PFSK-1 (cell line): ENCODE measurements around a stretch of chr20.

GRCh38 chr20:15699337-15700034 is 873.8 kb downstream of the KIF16B start:
- RRBS = no CpG with 5 or more reads among the region's 14 CpGs

DNA sequence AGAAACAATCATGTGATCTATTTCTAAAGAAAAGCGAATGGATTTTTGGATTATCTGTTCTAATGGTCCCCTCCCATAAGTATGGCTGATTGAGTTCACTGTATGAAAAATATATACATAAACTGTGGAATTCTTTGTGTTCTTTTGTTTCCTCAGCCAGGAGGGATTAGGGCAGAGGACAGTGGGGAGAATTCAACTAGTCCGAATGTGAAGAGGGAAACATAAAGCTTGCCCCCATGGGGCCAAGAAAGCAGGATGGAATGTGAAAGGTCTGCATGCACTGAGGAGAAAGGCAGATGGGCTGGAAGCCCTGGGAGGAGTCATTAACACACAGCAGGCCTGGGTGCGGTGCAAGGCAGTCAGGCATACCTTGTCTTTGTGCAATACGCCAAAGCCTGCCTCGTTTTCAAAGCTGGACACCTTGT is 597.0 kb downstream of the KIF16B start:
- RRBS = no CpG with 5 or more reads among the region's 5 CpGs

DNA sequence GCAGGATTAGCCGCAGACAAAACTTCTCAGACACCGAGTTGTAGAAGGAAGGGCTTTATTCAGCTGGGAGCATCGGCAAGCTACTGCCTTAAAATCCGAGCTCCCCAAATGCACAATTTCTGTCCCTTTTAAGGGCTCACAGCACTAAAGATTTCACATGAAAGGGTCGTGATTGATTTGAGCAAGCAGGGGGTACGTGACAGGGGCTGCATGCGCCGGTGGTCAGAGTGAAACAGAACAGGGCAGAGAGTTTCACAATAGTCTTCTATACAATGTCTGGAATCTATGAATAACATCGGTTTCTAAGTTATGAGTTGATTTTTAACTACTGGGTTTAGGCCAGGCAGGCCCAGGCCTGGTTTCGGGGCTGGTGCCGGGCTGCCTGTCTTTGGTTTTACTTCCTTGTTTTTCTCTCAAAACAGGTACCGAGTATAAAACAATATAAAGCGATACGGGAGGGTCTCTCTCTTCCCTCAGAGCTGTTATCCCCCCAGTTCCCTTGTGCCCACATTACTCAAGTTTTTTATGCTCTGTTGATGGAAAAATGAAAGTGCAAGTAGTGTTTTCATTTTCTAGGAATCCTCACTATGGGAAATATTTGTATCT is 587.4 kb downstream of the KIF16B start:
- RRBS = no CpG with 5 or more reads among the region's 14 CpGs

- RRBS = no CpG with 5 or more reads among the region's 2 CpGs
These were observed 372.1 kb downstream of the KIF16B start for GRCh38 chr20:16201166-16201536.

GRCh38 chr20:16379206-16380013 is 193.8 kb downstream of the KIF16B start:
- RRBS = no CpG with 5 or more reads among the region's 21 CpGs

DNA sequence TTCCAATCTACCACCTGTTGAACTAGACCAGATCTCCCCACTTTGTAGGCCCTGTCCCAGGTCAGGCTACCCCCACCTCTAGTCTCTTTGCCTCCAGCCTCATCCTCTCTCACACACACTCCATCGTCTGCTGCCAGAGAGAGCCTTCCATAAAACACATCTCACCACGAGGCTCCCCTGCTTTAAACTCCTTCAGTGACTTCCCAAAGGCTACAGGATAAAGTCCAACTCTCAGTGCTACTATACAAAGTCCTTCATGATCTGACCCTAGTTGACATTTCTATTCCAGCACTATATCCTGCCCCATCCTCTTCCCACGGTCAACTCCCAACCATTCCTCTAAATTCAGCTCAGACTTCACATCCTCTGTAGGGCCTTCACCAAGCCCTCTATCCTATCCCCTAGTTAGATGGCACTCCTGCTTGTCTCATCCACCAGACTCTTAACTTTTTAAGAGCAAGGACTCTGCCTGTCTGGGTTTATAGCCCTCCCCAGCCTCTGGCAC is 36.2 kb downstream of the KIF16B start:
- RRBS = no CpG with 5 or more reads among the region's 3 CpGs

DNA sequence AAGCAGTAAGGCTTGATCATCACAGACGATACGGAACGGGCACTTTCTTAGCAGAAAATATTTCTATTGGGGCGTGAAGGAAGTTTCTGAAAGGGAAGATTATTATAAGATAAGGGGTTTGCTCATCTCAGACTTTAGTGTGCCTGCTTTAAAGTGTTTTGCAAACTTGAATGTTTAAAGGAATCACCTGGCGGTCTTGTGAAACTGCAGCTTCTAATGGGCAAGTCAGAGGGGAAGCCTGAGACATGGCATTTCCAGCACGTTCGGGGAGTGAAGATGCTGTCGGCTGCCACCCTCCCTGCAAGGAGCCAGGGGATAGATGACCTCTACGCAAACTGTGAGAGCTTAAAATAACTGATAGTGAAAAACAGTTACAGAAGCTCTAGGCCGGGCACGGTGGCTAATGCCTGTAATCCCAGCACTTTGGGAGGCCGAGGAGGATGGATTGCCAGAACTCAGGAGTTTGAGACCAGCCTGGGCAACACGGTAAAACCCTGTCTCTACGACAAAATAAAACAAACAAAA is 2.2 kb upstream of the KIF16B start:
- RRBS = no CpG with 5 or more reads among the region's 14 CpGs

DNA sequence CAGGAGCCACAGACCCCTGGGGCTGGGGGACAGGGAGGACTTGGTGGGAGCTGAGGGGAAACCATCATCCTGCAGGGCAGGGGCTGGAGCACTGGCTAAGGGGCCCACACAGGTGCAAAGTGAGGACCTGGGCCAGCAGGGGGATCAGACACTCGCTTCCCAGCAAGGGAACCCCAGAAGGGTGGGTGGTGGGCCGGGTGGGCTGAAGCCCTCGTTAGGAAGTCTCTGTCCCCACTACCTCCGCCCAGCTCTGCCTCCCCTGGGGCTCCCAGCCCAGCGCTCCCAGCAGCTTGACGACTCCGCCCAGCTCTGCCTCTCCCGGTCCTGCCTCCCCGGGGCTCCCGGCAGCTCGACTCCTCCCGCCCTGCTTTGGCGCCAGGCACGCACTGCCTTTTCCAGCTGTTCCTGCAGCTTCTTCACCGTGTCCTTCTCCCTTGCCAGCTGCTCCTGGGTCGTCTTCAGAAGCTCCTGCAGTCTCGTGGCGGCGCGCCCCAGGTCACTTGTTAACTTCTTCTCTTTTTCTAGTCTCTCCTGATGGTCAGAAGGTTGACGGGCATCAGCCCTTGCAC is 44.6 kb downstream of the DSTN start:
- RRBS = no CpG with 5 or more reads among the region's 21 CpGs

DNA sequence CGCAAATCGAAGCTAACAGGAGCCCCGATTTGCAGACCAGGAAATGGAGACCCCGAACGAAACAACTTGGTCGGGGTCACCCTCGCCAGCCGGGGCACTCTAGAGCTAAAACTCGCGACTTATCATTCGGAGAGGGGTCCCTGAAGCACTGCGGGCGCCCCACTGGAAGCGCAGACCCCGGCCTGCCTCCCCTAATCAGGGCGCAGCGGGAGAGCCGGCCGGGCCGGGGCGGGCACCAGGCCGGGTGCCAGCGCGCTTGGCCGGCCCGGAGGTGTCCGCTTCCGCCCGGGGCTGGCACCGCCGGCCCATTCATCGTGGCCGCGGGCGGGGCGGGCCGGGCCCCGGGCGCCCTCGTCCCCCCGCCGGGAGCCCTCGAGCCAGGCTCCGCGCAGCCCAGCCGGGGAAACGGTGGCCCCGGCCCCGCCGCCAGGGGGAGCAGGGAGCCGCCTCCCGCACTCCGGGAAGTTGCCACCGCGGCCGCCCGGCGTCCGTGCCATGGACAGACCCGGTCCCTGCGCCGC is 1.1 kb downstream of the RRBP1 start:
- RRBS = under 1% methylated on average over 18 of the region's 62 CpGs

GRCh38 chr20:17786039-17786697 is 86.4 kb downstream of the BANF2 start:
- RRBS = no CpG with 5 or more reads among the region's 10 CpGs

GRCh38 chr20:17836134-17836932 is 132.3 kb downstream of the SNX5 start:
- RRBS = no CpG with 5 or more reads among the region's 20 CpGs

DNA sequence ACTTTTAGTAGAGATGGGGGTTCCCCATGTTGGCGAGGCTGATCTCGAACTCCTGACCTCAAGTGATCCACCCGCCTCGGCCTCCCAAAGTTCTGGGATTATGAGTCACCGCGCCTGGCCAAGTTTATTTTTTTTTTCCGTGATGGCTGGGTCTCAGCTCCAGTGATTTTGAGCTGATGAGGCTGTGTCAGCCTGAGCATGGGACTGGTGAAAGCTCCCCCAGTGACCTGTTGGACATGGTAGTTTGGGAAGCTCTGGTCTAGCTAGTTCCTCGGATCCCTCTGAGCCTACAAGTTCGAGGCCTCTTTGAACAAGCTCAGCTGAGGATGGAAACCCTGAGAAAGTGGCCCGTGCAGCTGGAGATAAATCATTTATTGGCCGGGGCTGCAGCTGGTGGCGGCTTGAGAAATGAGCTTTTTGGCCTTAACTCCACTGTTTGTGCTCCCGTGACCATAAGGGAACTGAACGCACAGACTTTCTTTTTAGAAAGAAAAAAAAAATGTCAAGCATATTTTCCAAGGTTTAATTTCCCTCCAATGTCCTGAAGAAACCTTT is 126.8 kb downstream of the SNX5 start:
- RRBS = no CpG with 5 or more reads among the region's 14 CpGs

DNA sequence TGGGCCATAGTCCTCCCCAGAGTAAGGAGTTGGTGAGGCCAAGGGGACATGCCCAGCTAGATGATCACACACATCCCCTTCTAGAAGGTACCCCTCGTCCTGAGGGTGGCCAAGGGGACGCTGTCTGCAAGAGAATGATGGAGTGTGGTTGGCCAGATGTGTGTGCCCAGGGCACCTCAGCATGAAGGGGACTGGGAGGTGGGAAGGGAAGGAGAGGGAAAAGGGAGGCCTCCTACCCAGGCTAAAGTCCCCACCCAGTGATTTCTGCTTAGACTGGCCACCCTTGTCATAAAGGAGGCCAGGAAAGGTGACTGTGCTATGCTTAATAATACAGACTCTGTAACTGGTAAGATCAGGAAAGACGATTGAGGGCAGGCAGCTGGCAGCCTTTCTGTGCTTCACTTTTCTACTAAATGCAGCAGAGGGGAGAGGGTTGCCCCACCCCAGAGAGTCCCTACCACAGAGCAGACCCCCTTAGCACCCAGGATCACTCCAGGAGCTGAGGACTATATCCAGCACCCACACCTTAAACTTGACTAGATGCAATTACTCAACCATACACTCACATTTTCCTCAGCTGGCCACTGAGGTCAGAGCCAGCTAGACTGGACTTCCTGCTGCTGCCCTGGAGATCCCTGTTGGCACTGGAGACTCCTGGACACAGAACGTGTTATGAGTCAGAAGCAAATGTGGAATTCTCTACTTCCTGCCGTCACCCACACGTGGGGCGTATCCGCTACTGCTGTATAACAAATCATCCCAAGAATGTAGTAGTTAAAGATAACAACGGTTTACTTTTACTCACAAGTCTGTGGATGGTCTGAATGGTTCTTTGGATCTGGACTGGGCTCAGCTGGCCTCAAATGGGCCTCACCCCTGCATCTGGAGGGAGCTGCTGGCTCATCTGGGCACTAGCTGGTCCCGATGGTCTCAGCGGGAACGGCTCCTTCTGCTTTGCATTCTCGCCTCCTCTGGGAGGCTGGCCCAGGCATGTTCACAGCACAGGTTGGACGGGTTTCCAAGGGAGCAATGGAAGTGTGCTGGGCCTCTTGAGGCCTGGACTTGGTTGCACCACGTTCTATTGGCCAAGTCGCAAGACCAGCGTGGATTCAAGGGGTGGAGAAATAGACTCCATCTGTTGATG is 118.9 kb downstream of the SNX5 start:
- RRBS = no CpG with 5 or more reads among the region's 17 CpGs

- RRBS = no CpG with 5 or more reads among the region's 12 CpGs
These were observed 94.5 kb downstream of the SNX5 start for GRCh38 chr20:17873858-17874781.

- RRBS = no CpG with 5 or more reads among the region's 7 CpGs
These were observed 27.2 kb downstream of the SNX5 start for GRCh38 chr20:17941304-17941896.

GRCh38 chr20:17943318-17943964 is 25.2 kb downstream of the SNX5 start:
- RRBS = no CpG with 5 or more reads among the region's 5 CpGs

- RRBS = no CpG with 5 or more reads among the region's 7 CpGs
These were observed 2.8 kb downstream of the MGME1 start for GRCh38 chr20:17971498-17972138.

DNA sequence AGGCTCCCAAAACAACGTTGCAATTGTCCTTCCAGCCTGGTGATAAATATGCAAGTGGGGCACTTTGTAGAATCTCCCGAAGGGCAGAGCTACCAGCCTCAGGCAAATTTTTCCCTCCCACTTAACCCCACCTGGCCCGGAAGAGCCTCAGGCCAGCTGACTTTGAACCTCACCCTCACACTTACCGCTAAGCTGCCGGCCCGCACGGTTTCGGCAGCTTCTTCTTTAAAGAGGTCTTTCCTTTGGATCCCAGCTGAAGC is 2.5 kb downstream of the OVOL2 start:
- RRBS = 5% methylated on average over 6 of the region's 8 CpGs

GRCh38 chr20:18328891-18329158 is 40.5 kb downstream of the ZNF133 start:
- RRBS = no CpG with 5 or more reads among the region's 2 CpGs

DNA sequence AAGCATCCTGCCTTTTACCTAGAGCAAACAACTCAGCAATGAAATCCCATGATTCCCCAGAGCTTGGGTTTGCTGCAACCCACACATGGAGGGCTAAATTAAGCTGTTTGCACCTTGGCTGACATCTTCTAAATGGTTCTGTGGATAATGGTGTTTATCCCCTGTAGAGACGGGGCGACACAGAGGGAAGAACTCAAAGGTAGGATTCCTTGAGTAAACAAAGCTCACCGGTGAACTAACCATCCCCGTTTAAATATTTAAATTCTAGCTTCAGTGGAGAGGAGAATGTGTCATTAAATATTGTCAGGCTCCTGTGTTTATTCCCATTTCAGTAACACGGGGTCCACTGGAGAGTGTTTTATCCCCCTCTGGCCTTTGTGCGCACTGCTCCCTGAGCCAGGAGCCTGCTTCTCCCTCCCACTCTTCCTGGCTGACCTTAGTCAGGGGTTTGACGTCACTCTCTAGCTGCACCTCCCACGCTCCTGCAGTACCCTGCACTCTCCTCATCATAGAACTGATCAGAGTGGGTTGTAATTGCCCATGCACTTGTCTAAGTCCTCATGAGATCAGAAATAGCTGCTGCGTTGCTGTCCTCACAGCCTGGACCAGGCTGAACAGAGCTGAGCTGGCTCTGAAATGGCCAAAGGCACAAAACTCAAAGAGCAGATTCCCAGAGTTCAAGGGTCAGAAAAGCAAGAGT is 170.5 kb downstream of the SCP2D1 start:
- RRBS = no CpG with 5 or more reads among the region's 9 CpGs